ENCODE measurements around a stretch of chr7.

DNA sequence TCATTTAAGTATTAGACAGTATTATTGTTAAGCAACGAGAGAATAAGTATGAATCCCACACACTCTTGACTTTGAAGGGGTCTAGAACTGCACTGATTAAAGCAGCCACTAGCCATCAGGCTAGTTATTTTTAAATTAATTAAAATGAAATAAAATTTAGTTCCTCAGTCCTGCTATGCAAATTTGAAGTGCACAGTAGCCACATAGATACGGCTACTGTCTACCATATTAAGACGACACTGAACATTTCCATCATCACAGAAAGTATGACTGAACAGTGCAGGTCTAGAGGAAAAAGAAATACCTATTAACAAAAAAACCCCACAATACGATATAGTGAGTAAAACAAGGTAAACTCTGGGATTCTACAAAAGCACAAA is 13.6 kb downstream of the BRAF start:
- RRBS, result no CpG with 5 or more reads among the region's 4 CpGs

DNA sequence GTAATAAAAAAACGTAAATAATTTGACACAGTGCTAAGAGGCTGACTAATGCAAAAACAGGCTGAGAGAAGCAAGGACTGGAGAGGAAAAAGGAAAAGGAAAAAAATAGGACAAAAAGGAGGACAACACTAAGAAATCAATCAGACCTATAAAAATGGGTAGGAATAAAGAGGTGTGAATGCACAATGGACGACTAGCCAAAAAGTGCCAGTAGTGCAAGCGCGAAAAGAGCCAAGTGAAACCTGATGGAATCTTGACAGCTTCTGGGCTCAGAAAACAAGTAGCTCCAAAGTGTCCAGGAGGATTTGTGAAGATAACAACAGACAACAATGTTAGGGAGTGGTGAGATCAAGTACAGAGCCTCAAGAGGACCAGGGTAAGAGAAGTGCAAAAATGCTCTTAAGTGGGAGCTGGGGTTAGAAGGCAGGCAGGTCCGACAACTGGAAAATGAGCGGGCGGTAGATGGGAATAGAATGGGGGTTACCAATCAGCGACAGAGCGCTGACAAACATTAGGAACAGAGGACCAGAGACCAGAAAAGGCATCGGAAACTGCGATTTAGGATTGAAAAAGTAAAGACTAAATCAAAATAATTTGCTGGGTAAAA is 1.2 kb downstream of the BRAF start:
- RRBS, result no CpG with 5 or more reads among the region's 11 CpGs

DNA sequence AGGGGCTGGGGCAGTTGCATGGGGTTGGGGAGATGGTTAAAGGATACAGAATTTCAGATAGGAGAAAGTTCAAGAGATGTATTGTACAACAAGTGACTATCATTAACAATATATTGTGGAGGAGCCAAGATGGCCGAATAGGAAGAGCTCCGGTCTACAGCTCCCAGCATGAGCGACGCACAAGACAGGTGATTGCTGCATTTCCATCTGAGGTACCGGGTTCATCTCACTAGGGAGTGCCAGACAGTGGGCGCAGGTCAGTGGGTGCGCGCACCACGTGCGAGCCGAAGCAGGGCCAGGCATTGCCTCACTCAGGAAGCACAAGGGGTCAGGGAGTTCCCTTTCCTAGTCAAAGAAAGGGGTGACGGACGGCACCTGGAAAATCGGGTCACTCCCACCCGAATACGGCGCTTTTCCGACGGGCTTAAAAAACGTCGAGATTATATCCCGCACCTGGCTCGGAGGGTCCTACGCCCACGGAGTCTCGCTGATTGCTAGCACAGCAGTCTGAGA is 17.8 kb upstream of the MRPS33 start:
- RRBS, result no CpG with 5 or more reads among the region's 26 CpGs

- RRBS, result 2% methylated on average over 5 of the region's 28 CpGs
These were observed 2.7 kb upstream of the TMEM178B start for GRCh38 chr7:141071018-141071736.

DNA sequence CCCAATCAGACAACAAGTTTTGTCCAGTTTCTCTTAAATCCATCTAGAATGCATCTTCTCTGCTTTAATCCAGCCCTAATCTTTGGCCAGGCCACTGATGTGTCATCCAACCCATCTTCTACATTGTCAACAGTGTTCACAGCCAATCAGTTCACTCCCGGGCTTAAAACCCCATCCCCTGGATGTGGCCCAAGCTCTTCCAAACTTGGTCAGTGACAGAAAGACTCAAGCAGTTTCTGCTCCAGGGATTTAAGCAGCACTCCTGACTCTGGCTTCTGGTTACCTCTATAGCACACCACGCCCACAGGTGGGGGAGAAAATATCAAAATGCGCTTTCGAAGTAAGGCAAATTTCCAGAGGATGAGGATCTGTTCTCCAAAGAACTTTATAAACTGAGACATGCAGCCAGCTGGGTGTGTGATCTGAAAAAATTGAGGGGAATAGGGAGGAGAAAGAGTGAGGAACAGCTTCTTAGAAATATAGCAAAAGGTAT is 35.9 kb downstream of the DENND11 start:
- RRBS, result no CpG with 5 or more reads among the region's 4 CpGs

- RRBS, result no CpG with 5 or more reads among the region's 8 CpGs
These were observed 27.8 kb downstream of the DENND11 start for GRCh38 chr7:141673912-141674753.

- RRBS, result no CpG with 5 or more reads among the region's 7 CpGs
These were observed 3.1 kb downstream of the TAS2R4 start for GRCh38 chr7:141779515-141779994.

GRCh38 chr7:142225498-142225854 is 32.4 kb downstream of the PRSS58 start:
- RRBS, result no CpG with 5 or more reads among the region's 3 CpGs

DNA sequence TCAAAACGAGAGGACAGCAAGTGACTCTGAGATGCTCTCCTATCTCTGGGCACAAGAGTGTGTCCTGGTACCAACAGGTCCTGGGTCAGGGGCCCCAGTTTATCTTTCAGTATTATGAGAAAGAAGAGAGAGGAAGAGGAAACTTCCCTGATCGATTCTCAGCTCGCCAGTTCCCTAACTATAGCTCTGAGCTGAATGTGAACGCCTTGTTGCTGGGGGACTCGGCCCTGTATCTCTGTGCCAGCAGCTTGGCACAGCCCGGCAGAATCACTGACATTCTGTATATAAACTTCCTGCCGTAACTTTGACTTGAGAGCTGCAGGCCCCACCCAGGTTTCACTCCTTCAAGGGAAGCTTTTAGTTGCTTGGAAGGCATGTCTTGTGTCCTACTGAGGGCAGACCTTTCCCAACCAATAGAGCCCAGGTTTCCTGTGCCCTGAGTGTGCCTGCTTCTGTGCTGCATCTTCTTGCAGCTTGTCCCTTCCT is 225.0 kb upstream of the PRSS58 start:
- RRBS, result no CpG with 5 or more reads among the region's 7 CpGs

GRCh38 chr7:142500370-142500821 is 242.5 kb upstream of the PRSS58 start:
- RRBS, result no CpG with 5 or more reads among the region's 4 CpGs

DNA sequence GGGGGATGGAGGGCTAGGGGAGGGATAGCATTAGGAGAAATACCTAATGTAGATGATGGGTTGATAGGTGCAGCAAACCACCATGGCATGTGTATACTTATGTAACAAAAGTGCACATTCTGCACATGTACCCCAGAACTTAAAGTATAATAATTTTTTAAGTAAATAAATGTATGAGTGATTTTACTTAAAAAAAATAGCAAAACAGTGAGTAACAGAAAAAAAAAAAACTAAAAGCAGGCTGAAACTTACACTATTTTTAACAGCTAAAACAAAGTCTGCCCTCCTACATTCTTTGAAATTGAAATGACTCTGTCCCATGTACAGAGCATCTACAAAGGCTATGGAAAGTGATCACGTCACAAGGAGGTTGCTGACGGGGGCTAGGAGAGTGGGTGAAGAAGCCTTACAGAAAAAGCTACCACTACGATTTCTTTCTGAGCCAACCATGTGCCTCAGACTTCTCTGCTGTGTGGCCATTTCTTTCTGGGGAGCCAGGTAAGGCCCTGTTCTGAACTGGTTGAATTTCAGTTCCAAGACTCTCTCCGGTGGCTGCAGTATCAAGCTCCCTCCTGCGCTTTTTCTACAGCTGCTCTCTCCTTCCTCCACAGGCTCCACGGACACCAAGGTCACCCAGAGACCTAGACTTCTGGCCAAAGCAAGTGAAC is 112.7 kb upstream of the PRSS1 start:
- RRBS, result no CpG with 5 or more reads among the region's 6 CpGs

DNA sequence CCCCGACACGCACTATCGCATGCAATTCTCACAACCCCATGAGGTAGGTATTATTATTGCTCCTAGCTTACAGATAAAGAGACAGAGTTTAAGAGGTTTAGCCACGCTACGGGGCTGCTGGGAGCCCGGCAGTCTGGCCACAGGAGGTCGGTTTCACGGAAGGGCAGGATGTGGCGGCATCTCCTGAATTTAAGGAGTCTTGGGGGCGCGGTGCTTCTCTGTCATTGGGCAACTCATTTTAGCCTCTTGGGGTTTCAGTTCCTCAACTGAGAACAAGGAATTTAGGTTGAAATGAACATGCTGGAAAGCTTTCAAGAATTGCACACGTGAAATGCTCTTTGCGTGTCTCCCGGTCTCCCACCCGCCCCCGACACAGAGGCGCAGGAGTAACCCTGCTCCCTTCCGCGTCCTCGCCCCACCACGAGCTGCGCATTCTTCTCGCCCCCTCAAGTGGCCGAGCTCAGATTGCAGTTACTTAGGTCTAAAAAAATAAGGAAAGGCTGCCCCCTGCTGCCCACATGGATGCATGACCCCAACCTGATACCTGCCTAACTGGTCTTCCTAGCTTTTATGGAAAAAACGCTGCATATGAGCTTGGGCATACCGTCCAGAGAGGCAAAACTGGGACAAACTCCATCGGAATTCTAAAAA is 12.4 kb downstream of the PRSS2 start:
- RRBS, result no CpG with 5 or more reads among the region's 27 CpGs

- RRBS, result no CpG with 5 or more reads among the region's 13 CpGs
These were observed 17.7 kb downstream of the PRSS2 start for GRCh38 chr7:142788103-142789293.

DNA sequence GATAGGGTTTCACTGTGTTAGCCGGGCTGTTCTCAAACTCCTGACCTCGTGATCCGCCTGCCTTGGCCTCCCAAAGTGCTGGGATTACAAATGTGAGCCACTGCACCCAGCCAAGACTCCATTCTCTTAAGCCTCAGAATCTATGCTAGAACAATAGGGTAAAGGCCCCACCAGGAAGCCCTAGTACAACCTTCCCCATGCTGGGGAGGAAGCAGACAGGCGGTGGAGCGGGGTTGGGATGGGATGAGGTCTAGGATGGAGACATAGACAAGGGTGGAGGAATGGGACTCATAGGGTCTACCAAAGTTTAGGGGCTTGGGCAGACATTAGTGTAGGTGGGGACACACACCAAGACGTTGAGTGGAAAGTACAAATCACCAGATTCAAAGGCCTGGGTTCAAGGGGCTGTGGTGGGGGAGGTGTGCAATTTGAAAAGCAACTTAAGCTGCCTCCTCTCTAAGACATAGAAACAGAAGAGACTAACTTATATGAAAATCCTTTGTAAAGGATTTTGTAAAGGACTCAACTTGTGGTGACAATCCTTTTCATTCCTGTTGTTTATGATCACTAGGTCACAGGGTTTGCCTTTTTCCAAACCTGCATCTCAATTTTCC is 19.3 kb downstream of the PRSS2 start:
- RRBS, result no CpG with 5 or more reads among the region's 6 CpGs

- RRBS, result no CpG with 5 or more reads among the region's 2 CpGs
These were observed 29.4 kb downstream of the PRSS2 start for GRCh38 chr7:142800114-142800641.

DNA sequence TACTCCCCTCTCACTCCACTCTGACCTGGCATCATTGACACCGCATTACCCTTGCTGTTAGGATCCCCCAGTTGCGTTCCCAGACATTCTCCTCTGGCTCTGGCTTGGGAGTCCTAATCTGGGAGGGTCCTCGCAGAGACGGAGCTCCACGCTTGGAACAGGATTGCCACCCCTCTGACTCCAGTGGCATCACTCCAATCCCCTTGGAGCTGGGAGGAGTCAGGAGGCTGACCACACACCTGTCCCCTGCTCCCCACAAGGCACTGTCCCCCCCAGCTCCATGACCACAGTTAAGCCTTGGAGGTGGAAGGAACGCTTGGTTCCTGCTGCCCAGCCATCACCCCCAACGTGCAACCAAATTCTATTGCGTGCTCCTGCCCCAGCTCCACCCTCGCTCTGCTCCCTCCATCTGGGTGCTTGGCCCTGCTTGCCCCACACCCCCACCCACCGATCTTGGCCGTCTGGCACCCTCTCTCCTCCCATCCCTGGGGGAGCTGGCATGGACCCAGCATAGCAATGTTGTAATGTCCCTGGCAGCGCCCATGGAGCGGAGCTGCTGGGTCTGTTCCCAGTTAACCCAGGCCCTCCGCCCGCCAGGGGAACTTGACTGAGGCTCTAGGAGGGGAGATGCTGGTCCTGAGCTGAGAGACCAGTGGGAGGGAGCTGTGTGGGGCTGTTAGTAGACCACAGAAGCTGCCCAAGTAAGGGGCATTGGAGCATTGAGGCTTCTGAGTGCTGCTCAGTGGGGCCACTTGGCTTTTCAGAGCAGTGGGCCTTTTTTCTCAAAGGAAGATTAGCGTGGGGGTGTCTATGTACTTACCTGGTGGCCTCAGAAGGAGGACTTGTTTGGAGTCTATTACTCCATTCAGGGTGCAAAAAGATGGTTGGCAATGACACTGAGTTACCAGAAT is 952 bp downstream of the EPHB6 start:
- RRBS, result no CpG with 5 or more reads among the region's 16 CpGs

DNA sequence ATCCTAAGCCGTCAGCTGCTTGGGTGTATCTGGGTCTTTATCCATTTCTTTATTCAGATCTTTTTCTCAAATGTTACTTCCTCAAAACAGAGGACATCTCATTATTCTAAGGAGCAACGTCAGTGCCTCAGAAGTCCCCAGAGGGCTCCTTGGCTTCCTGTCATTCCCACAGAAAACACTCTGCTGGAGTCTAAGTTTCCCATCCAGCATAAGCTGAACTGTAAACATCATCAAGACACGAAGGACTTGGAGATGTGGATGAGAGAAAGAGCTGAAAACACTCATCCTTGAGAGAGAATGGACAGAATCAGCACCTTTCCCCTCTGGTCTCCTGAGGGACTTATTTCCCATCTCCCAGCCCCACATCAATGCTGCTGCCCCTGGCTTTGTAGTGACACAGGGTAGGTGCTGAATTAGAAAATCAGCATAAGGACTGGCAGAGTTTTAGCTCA is 2.6 kb upstream of the OR6V1 start:
- RRBS, result no CpG with 5 or more reads among the region's 3 CpGs

- RRBS, result no CpG with 5 or more reads among the region's 9 CpGs
These were observed 15.9 kb upstream of the TAS2R40 start for GRCh38 chr7:143205836-143206500.

DNA sequence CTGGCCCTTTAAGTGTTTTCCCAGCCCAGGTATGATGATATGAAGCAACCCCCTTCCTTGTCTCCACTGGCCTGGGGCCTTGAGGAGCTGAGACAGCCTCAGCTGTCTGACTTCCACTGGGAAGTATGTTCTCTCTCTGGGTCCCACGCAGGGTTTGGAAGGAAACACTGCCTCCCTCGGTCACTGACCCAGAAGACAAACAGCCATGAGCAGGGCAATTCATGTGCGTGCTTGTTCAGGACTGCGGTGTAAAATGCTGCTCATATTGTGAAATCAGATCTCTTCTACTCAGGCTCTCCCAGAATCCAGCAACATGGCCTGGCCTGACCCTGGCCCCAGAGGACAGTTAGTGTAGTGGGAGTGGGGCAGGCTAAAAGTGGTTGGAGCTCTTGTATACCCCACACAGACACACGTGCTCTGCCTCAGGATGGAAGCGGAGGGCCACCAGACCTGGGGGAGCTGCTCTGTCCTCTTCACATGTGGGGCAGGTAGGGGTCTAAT is 2.8 kb downstream of the CLCN1 start:
- RRBS, result no CpG with 5 or more reads among the region's 6 CpGs

- RRBS, result 1% methylated on average over 19 of the region's 48 CpGs
These were observed 807 bp upstream of the ZYX start for GRCh38 chr7:143380221-143380854.

Measured in iris pigment epithelial cell (primary cell).